Diencephalon (tissue), 2 donors: Measurements from ENCODE around the genes PGAP1, SF3B1 and MOB4.

GRCh38 chr2:196159185-196159832, 12.1 kb downstream of the STK17B start:
- RAMPAGE, long total RNA: no peak

DNA sequence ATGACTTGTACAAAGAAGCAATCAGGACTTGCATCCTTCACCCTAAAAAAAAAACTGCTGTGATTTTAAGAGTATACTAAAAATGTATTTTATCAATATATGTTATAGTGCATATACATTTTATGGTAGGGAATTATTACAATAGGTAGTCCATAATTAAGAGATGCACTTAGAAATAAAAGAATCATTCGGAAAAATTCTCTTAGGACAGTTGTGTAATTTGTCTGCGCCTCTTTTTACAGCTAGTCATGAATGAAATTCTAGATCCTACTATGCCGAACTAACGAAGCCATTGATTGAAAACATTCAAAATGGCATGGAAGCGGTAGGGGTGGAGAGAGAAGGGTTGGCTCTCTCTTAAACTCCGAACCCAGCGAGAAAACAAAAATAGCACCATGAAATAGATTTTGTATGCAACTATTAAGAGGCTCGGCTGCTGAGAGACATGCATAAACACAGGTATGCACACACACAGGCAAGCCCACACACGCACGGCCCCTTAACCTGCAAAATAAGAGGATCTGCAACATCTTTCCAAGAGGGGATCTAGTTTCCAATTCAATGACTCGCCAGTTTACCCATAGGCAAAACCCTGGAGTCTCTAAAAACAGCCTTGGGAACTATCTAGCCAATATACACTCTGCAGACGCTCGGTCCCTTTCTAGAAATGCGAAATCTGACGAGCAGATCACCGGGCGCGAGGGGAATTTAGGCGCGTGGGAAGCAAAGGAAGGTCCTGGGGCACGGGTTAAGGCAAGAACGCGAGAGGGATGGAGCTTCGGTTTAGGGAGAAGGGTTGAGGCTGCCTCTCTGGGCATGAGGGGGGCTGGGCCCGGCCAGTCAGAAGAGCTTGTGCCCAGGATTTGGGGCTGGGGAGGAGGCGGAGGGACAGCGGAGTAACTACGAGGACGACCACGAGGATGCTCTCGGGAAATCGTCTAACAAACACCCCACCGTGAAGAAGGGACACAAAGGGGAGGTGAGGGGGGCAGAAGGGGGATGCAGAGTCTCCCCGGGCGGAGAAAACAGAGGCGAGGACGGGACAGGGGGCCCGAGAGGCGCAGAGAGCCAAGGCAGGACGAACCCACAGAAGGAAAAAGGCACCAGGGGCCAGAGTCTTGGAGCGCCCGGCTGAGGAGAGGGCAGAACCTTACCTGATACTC, 810 bp downstream of the PGAP1 start:
- RAMPAGE, long total RNA: no peak

DNA sequence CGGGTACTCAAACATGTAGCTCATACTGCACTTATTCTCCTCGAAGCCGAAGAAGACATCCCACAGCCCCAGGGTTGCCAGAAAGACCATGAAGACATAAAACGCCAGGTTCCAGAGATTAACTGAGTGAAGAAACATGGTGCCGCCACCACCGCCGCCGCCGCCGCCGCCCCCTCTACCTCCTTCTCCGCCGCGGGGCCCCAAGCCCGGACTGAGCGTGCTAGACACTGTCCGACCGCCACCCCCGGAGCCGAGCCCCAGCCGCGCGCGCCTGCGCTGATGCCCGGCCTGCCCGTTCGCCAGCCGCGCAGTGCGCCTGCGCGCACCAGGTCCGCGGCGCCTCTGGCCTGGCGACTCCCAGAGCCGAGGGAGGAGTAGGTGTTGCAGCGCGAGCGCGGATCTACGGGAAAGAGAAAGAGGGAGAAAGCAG, at the start of gene PGAP1:
Gene PGAP1, minus strand, starts transcription at position 229 of the 430 bp plus-strand sequence.
- RAMPAGE, long total RNA: no peak

- RAMPAGE, long total RNA: no peak
Observed at GRCh38 chr2:196985594-196985880, 59.0 kb upstream of the PGAP1 start.

GRCh38 chr2:197158516-197159268, 151.9 kb downstream of the ANKRD44 start:
- RAMPAGE, long total RNA: no peak

- RAMPAGE, long total RNA: no peak
Observed at GRCh38 chr2:197163867-197165021, 146.3 kb downstream of the ANKRD44 start.

DNA sequence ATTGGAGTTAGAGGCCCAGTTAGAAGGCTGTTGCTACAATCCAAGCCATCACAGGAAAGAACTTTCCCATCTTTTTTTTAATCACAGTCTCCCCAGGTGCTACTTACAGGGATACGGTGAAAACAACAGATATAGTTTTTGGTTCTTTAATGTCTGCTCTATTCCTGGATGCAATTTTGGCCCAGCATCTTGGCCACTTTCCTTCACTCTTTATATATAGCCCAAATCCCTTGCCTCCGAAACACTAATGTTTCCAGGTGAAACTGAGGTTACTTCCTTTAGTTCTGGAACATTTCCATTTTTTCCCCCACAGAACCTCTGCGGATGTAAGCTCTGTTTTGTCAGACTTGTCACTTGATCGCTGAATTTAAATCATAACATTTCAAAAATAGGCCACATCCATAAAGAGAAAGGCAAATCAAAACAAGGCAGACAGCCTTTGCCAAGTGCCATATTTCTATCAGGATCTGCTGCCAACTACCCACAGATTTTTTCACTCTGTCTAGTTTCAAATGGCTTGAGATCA, 115.1 kb downstream of the ANKRD44 start:
- RAMPAGE, long total RNA: no peak

DNA sequence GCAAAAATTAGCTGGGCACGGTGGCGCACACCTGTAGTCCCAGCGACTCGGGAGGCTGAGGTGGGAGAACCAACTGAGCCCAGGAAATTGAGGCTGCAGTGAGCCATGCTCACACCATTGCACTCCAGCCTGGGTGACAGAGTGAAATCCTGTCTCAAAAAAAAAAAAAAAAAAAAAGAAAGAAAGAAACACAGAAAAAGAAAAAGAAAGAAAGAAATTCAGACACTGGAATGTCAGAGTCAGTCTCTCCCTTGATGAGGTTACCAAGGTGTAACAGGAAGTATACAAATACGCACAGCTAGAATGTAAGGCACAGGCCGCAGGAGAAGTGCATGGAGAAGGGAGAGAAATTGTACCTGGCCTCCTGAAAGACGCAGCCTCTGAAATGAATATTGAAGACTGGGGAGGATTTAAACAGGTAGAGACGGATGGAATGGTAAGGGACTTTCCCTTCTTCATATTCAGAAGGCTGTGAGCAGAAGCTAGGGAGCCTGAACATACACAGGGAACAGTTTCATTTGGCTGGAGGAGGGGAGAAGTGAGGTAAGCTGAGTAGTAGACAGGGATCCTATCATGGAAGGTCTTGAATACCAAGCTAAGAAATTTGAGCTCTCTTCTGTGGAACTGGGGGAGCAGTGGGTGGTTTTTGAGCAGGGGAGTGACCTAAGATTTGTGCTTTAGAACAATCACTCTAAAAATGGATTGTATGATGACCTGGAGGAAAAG, 112.8 kb downstream of the ANKRD44 start:
- RAMPAGE, long total RNA: no peak

GRCh38 chr2:197328555-197328891, 17.9 kb upstream of the ANKRD44 start:
- RAMPAGE, long total RNA: no peak

DNA sequence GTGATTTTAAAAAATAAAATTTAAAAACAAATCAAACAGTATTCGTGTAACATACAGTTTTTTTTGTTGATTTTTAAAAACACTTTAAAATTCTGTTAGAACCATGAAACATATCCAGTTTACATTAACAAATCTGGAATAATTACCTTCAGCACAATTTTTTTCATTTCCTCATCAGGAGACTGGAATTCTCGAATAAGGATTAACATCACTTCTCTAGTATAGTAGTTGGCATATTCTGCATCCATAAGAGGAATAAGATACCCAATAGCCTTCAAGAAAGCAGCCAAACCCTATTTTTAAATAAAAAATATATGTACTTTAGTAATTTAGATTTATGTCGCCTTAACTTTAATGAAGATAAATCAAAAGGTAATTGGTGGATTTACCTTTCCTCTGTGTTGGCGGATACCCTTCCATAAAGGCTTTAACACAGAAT, 33.2 kb downstream of the SF3B1 start:
- RAMPAGE, long total RNA: no peak

GRCh38 chr2:197414075-197414411, 20.8 kb downstream of the SF3B1 start:
- RAMPAGE, long total RNA: no peak

- RAMPAGE, long total RNA: start-site peak on the minus strand at chr2:197435005-197435051, 6,469 and 6,823 reads in 2 replicates; start-site peak on the plus strand at chr2:197435164-197435259, 13 and 14 reads in 2 replicates
Observed at GRCh38 chr2:197434899-197435729, at the start of gene SF3B1. TSS of gene SF3B1 (minus strand) at chr2:197435028.

GRCh38 chr2:197515185-197516168, at the start of gene MOB4:
TSS of gene MOB4 (plus strand) at chr2:197516066.
- RAMPAGE, long total RNA: start-site peak on the plus strand at chr2:197516064-197516081, 1,467 and 1,031 reads in 2 replicates

- RAMPAGE, long total RNA: no peak
Observed at GRCh38 chr2:197693330-197693709, 11.8 kb upstream of the MARS2 start.

DNA sequence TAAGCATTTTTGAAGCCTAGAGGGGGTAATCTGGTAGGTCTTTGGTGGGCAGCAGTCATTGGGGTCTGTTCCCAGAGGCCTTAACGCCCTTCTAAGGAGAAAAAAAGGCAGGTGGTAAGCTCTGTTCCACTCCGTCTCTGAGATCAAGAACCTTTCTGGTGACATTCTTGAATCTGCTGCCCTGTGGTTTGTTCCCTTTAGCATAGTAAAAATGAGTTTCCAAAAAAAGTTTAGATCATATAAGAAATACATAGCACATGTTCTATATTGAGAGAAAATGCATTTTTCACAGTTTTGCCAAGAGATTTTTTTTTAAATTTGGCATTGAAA, 3.0 kb downstream of the PLCL1 start:
- RAMPAGE, long total RNA: no peak

DNA sequence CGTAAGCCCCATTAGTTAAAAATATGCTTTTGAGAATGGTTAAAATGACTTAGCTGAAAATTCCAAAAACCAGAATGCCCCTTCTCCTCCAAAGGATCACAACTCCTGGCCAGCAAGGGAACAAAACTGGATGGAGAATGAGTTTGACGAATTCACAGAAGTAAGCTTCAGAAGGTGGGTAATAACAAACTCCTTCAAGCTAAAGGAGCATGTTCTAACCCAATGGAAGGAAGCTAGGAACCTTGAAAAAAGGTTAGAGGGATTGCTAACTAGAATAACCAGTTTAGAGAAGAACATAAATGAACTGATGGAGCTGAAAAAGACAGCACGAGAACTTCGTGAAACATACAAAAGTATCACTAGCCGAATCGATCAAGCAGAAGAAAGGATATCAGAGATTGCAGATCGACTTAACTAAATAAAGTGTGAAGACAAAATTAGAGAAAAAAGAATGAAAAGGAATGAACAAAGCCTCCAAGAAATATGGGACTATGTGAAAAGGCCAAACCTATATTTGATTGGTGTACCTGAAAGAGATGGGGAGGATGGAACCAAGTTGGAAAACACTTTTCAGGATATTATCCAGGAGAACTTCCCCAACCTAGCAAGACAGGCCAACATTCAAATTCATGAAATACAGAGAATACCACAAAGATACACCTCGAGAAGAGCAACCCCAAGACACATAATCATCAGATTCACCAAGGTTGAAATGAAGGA, 25.8 kb downstream of the PLCL1 start:
- RAMPAGE, long total RNA: no peak

GRCh38 chr2:198528287-198528878, 724.0 kb downstream of the PLCL1 start:
- RAMPAGE, long total RNA: no peak

DNA sequence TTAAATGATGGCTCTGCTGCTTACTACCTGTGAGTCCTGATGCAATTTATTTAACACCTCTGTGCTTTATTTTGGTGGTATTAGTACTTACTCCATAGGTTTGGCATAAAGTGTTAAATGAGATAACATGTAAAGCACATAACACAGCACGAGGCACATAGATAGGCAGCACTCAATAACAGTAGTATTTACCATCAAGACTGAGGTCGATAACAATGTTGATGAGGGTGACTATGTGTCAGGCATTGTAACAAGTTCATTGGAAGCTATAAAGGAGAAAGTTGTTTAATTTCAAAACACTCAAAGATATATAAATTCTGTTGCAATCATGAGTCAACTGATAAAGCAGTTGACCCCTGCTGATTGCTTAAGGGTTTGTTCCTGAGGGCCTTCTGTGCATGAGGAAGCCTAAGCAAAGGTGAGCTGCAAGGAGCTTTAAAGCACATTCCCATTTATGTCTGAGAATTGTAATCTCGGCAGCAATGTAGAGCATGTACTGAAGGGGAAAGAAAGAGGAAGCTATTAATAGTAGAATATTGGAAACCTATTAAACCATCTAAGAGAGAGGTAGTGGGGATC, 760.5 kb downstream of the SATB2 start:
- RAMPAGE, long total RNA: no peak

- RAMPAGE, long total RNA: no peak
Observed at GRCh38 chr2:200156434-200156717, 150.1 kb upstream of the SPATS2L start.

- RAMPAGE, long total RNA: no peak
Observed at GRCh38 chr2:200302834-200303362, 3.6 kb upstream of the SPATS2L start.